Metastatic Liver Carcinoma in the Lung (tissue), 2 donors: ENCODE measurements around a stretch of chr12.

DNA sequence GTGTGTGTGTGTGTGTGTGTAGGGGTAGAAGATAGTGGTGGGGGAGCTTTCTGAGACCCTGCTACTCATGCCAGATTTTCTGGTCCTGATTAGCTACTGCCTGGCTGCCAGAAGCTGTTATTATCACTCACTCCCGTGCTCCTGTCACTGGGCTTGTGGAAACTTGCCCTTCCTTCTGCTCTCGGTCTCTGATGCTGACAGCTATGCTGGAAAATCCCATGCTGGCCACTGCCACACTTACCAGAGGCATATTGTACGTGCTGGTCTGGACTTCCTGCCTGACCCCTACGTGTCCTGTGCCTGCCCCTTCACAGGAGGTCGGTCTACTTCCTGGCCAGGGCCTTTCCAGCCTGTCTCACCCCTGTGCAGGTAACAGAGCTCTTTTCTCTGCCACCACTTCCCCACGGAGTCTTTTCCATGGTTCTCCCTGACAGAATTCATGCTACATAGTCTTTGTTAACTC is 149.4 kb upstream of the PLEKHG7 start:
- PRO-cap, 2 experiments = peak in 1 of 2 experiments; most common plus-strand start position 353 of the sequence (in 1); most common minus-strand start position 146 of the sequence (in 1)

- PRO-cap, 2 experiments = no peak in any of the 2 experiments
Observed at GRCh38 chr12:92557085-92557520, 145.7 kb upstream of the PLEKHG7 start.

- PRO-cap, 2 experiments = no peak in any of the 2 experiments
Observed at GRCh38 chr12:92589686-92590083, 113.1 kb upstream of the PLEKHG7 start.

DNA sequence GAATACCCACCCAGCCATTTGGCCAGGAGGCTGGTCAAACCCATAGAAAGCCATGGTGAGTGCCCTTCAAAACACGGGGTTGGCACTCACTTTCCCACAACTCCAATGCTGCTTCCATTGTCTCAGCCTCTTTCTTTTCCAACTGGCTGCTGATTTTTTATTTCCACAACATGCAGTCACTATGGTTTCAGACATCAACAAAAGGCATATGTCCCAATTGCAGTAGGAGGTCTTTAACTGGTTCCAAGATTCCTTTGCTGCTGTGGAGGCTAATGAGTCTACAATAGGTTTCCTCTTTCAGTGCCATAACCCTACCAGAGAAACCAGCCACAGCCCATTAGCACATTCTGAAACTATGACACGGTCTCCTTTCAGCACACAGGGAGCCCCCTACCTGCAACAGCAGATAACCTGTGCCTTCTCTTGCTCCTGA is 32.3 kb downstream of the PLEKHG7 start:
- PRO-cap, 2 experiments = peak in 2 of 2 experiments; most common plus-strand start position 300 of the sequence (in 1); most common minus-strand start position 140 of the sequence (in 2)

DNA sequence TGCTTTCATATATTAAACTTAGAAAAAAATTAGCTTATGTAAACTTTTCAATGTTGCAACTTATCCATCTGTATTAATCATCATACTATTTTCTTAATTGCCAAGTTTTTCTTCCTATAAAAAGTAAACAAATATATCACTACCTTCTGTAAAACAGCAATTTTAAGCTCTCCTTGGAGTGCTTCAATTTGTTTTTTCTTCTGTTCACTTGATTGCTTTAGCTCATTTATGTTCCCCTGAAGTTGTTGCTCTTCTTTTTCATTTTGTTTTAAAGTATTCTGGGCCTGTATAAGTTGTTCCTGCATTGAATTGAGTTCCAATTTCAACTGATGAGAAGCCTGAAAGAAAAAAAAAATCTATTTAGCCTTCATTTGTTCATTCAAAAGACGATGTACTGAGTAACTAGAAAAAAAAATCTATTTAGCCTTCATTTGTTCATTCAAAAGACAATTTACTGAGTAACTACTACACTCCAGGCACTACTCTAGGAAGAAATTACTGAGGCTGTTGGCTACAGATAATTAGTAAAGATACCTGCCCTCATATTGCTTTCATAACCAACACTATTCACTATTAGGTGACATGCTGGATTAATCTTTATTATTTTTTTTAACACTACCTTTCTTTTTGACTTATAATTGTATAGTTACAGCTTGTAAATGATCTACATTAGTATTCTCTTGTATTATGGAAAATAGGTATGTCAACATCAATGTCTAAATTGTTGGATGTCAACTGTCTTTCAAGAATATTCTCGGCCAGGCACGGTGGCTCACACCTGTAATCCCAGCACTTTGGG is 96.2 kb downstream of the PLEKHG7 start:
- PRO-cap, 2 experiments = no peak in any of the 2 experiments

DNA sequence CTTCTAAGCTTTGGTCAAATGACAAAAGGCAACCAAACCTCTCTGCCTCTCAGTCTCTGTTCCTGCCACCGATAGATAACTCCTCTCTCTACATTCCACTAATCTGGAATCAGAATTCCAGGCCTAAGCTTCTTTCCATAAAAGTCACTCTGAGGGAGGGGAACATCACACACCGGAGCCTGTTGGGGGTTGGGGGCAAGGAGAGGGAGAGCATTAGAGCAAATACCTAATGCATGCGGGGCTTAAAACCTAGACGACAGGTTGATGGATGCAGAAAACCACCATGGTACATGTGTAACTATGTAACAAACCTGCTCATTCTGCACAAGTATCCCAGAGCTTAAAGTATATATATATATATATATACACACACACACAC is 108.7 kb downstream of the EEA1 start:
- PRO-cap, 2 experiments = no peak in any of the 2 experiments

DNA sequence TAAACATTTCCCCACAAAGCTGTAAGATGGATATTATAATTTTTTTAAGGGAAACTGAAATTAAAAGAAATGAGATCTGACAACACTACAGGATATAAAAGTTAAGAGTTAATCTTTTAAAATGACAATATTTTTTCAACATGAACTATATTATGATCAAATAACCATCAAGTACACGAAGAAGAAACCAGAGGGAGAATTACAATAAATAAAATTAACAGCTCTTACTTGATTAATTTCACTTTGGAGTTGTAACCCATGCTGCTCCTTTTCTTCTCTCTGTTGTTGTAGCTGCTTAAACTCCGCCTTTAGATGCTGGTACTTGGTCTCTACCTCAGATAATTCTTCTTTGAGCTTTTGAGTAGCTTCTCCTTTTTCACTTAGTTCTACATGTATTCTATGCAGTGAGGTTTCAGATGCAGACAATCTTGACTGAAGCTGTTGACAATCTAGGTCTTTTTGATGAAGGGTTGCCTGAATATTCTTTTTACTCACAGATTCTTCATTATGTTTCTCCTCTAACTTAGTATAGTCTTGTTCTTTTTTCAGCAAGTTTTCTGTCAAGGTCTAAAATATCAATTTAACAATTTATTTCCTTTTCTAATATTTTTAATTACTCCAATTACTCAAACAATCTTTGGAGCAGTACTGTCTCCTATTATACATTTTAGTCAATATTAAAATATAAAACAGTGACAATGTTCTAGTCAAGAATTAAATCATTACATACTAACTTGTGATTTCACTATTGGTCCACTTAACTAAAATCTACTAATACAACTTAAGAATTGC is 96.6 kb downstream of the EEA1 start:
- PRO-cap, 2 experiments = no peak in any of the 2 experiments

DNA sequence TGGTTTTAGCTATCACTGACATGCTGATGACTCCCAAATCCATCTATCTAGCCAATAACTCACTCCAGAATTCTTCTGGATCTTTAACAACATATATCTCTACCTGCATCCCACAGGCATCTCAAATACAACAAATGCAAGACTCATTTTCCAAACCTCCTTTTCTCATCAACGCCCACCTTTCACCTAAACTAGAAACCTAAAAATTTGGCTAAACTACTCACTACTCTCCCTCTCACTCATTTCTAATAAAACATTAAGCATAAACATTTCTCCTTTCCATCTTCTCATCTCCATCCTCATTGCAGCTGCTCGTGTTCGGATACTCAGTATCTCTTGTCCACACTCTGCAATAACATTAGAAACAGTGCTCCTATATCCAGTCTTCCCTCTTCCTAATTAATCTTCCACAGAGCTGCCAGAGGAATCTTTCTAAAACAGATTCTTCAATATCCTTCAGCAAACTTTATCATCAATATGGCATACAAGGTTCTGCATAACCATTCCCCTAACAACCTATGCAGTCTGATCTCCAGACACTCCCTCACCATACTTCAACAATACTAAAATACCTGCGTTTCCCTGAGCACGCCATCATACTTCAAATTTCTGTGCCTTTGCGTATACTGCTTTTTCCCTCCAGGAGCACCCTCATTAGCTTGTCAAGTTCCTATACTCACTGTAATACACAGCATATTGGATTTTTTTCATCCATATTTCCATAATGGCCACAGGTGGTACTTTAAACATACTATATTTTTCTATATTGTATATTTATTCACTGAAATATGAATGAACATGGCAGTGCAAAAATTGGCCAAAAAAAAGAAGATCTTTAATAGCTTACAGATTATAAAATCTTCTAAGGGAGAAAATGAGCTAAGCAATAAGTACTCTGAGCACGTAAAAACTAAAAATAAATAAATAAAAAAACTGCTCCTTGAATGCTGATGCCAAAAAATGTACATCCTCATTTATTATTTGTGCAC is 62.2 kb downstream of the EEA1 start:
- PRO-cap, 2 experiments = no peak in any of the 2 experiments

- PRO-cap, 2 experiments = no peak in any of the 2 experiments
Observed at GRCh38 chr12:92977034-92977782, 48.1 kb upstream of the EEA1 start.

- PRO-cap, 2 experiments = no peak in any of the 2 experiments
Observed at GRCh38 chr12:93005702-93006330, 76.7 kb upstream of the EEA1 start.

DNA sequence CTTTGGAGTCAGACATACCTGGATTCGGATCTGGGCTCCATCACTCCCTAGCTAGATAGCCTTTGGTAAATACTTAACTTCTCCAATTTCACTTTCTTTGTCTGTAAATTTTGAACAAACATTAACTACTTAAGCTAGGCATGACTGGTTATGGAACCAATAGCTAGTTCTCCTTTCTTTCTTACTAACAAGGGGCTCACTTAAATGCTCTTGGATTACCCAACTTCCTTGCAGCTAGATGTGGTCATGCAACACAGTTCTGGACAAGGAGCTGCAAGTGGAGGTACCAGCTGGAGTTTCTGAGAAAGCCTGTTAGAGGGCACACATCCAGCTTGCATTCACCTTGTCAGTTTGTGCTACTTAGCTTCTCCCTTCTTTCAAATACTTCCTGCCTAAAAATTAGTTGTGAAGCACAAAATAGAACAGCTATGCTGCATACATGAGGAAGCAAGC is 210.0 kb upstream of the EEA1 start:
- PRO-cap, 2 experiments = no peak in any of the 2 experiments

DNA sequence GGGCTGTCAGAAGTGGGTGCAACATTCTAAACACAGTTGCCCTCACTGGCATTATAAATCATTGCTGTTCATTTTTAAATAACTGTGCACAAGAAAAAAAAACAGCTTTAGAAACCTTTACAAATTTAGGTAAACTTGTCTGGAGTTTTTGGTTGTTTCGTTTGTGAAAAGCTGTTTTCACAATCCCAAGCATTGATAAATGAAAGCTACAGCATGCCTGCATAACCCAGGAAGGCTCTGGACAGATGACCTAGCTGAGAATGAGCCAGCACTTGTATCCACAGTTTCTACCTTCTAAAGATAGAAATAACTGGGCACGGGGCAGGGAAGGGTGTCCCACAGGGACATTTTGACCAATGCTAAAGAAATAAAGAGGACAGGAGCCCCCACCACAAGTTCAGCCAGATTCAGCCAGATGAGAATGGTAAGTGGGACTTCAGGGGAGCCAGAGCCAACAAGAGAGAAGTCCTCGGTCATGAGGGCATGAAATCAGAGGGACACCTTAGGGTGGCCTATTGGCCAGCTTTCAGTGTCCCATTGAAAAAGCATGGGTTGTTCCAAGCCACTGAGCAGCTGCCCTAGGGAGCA is 140.5 kb upstream of the NUDT4 start:
- PRO-cap, 2 experiments = no peak in any of the 2 experiments

GRCh38 chr12:93243928-93244708 is 133.6 kb upstream of the NUDT4 start:
- PRO-cap, 2 experiments = no peak in any of the 2 experiments

DNA sequence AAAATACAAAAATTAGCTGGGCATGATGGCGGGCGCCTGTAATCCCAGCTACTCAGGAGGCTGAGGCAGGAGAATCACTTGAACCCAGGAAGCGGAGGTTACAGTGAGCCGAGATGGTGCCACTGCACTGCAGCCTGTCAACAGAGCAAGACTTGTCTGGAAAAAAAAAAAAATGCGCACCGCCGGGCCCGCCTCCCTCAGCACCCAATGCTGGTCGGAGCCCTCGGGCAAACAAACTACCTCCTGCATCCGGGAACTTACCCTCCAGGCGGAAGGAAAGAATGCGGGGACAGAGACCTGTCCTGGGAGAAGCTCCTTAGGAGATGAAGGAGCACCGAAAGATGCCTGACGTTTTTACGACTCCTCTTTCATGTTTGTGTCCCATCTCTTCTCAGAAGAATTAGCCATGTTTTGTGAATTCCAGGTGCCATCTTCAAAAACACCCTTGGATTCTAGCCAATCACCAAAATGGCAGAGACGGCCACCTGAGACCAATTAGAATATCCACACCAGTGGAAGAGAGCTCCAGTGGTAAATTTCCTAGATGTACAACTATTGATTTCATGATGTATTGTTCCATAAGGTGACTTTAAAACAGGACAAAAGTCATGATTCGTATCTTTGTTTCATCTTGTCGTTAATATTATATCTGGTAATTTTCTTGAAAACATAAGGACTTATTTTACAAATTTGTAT is 62.5 kb upstream of the NUDT4 start:
- PRO-cap, 2 experiments = no peak in any of the 2 experiments

GRCh38 chr12:93376276-93377389 is 1.1 kb upstream of the NUDT4 start:
- PRO-cap, 2 experiments = peak in 1 of 2 experiments; most common minus-strand start chr12:93376555 (in 1)

- PRO-cap, 2 experiments = no peak in any of the 2 experiments
Observed at GRCh38 chr12:93398699-93399184, 21.0 kb downstream of the NUDT4 start.

DNA sequence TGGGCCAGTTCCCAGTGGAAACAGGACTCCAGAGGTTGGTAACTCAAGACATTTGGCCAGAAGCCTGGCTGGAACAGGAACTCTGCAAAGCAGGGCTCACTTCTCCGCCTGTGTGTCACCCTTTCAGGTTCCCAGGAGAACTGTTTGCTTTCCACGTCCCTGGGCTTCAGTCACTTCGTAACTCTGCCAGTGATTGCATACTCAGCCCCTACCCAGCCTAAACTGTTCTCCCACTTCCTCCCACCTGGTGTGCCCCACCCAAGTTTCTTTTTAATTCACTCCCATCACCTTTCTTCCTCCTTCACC is 7.1 kb upstream of the UBE2N start:
- PRO-cap, 2 experiments = no peak in any of the 2 experiments

DNA sequence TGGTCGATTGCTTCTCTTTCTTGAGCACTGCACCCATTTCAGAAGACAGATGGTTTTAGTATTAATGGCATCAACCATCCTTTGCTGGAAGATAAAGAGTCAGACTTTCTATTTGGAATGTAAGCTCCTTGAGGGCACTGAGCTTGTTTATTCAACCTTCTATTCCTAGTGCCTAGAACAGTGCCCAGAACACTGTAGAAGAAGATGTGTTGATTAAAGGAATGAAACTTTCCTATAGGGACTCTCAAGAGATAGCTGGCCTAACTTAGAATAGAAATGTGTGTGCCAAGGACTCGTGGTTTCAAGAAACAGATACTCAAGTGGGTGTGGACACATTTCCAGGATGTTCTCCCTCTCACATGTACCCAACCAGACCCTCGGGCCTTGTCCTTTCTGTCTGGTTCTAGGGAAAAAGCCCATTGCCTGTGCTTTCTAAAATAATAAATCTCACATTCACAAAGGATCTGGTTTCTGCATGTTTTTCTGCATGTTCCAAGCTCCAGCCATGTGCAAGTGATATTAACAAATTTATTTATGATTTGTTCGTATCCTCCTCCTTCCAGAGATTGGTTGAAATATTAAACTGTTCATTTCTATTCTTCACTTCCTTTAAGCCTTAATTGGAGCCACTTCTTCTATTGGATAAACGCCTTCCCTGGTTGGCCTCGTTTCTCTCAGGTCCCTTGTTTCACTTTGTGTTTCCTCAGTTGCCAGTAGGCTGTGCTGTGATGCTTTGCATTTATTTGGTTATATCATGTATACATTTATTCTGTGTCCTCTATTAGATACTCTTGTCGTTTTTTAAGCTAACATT is 89.7 kb downstream of the CRADD start:
- PRO-cap, 2 experiments = no peak in any of the 2 experiments

DNA sequence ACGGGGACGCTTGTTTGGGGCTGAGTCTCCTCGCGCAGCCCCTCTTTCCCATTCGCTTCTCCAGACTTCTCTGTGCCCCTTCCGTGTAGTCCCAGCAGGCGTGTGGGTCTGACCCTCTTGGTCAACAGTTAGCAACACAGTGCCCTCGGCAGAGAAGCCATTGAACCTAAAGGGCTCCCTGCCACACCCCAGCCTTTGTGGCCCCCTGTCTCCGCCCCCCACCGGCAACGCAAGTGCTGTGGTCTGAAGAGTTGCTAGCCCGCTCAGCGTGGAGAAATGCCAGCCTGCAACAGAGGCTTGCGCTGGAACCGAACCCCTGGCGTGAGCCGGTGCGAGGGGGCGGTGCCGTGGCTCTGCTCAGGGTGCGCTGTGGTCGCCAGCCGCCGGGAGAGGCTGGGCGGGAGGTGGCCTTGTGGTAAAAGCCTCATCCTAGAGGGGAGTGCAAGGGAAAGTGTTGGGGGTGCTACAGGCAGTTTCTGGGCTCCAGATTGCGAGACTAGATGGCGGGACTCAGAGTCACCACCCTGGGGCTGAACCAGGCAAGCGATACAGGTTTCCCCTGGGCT is 2.0 kb downstream of the PLXNC1 start:
- PRO-cap, 2 experiments = peak in 1 of 2 experiments; most common plus-strand start position 389 of the sequence (in 1); most common minus-strand start position 168 of the sequence (in 1)

DNA sequence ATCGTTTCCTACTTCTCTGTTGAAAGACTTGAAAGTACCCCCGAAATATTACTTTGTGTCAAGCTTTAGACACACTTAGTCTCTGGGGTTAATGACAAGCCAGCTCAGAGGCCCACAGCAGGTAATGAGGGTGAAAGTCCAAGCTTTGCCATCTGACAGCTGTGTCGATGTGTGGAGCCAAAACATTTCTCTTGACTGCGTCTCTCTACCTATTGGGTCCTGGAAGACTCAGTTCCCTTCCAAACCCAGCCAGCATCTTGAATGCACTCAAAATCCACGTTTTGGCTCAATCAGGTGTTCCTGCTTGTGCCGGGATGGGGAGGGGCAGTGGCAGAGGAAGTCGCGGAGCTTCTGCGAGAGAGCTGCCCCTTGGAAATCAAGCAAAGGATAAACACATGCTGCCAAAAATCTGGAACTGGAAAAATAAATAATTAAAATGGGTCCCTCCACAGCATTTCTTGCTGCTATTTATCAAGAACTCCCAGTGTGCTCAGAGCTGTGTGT is 3.2 kb downstream of the PLXNC1 start:
- PRO-cap, 2 experiments = peak in 1 of 2 experiments; most common plus-strand start position 155 of the sequence (in 1); most common minus-strand start position 126 of the sequence (in 1)